Right common carotid artery plus branches (tissue), 1 donor: ENCODE results near the gene TTC30B.

DNA sequence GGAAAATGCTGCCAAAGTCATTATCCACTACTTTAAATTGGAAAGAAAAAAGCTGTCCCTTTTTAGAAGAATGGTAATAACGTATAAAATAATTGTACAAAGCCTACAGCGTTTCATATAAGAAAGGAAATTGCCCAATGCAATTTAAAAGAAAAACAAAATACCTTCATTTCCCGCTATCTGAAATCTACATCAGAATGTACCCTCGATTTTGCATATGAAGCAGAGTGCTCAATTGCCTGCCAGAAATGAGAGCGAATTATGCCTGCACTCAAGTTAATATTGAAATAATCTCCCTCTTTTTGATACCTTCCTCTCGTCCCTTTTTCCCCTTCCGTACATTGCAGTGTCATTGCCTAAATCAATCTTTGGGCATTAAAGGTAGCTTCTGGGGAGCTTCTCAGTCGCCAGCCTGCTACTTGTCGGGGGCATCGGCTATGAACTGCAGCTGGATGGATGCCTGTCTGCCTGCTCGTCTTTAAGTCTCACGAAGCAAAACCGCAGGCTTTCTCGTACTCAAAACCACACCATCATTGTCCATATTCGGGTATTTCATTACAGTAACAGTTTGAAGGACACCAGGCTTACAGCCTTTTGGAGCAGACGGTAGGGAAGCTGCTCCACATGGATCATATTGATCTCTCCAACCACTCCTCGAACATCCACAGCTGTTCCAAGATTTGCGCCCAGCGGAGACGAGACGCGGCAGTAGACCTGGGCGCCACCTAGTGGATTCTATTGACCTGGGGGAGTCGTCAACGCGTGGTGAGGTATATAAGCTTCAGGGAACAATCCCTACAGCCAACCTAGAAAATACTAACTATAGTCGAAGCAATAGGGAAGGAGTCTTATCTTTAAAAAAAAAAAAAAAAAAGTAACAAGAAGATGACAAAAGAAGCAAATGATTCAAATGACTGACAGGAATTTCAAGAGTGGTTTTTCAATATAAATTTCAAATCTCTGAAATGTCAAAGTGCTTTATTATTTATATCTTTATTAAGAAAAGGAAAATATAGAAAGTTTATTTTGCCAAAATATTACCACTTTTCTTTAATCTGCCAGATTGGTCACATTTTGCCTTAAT, 63.9 kb upstream of the HNRNPA3 start:
- PRO-cap, result no peak

DNA sequence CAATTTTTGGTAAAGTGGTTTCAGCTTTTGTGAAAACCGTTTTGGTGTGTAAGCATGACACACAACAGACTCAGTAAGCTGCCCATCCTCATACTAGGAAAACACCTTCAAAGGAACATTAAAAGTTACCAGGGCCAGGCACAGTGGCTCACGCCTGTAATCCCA, 9.7 kb downstream of the HNRNPA3 start:
- PRO-cap, result no peak

GRCh38 chr2:177229302-177230222, 17.0 kb downstream of the HNRNPA3 start:
- PRO-cap, result unidirectional peak, minus-strand start at chr2:177229693

DNA sequence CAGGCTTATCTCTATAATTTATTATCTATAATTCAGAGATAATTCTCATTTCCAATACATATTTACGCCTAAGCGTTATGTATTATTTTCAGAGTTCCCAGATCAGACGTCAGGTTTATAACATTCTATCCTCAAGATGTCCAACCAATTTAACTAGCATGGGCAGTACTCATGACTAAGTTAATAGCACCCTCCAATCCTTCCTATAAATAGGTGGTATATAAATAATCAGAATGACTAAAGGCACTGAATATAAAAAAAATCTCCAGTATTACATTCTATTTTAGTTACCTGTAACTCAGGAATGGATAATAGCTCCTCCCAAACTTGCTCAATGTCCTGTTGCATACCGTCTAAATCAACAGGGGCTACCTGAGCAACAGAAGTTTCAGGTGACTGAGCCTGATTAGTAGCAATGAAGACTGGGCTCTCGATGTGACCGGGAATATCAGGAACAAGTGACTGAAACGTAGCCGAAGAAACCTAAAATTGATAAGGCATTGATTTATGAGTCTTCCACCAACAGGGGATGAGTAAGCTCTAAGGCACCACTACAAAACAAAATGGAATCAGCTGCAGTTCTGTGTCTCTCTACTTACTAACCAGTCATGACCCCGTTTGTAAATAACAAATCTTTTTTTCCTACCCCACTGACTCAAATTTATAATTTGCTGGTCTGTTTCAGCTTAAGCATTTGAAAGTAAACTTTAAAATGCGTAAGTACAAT, 19.7 kb downstream of the HNRNPA3 start:
- PRO-cap, result no peak

- PRO-cap, result no peak
Observed at GRCh38 chr2:177233805-177234720, 21.5 kb downstream of the HNRNPA3 start.

- PRO-cap, result no peak
Observed at GRCh38 chr2:177261833-177262987, 2.3 kb downstream of the NFE2L2 start.

DNA sequence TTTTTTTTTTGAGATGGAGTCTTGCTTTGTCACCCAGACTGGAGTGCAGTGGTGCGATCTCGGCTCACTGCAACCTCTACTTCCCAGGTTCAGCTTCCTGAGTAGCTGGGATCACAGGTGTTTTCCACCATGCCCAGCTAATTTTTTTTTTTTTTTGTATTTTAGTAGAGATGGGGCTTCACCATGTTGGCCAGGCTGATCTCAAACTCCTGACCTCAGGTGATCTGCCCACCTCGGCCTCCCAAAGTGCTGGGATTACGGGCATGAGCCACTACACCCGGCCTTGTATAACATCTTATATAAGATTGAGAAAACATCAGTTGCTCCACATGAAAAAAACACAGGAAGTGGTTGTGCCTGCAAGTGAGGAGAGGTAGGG, 45.3 kb upstream of the NFE2L2 start:
- PRO-cap, result no peak

DNA sequence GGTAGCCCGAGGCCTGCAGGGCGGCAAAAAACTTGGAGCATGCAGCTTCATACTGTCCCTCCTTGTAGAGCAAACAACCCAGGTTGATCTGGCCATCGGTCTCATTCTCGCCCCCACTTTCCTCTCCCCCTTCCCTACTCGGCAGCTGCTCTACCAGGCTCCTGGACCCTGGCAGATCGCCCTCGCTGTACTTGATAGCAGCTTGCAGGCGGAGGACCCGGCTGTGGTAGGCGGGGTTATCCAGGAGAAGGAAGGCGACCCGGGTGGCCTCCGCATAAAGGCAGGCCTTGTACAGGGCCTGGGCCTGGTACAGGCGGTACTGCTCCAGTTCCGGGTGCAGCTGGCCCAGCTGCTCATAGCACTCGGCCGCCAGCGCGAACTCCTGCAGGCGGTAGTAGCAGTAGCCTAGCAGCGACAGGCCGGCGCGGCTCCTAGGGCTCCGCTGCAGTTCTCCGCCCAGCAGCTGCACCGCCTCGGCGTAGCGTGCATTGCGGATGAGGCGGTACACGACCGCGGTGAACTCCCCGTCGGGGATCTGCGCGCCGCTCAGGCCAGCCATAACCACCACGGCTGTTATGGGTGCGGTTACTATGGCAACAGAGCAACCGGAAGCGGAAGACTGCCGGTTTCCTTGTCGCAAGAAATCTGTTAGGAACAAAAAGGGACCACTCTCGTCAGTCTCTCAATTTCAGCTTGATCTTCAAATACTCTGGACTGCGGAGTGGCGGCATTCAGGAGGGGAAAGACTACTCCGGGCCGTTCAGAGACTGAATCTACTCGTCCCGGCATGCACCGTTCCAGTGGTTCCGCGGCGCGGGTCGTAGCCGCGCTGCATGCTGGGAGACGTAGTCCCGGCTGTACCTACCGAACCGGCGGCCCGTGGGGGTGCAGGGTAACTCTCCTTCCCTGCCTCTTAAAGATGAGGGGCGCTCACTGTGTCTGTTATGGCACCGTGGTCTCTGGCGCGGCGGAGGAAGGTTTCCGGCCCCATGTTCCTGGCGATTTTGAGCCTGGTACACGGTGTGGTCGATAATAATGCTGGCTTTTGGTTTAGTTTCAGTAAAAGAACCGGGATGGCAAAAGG, at the start of gene TTC30B:
TSS of gene TTC30B (minus strand) at position 592 of the 1,084 bp plus-strand sequence.
- PRO-cap, result bidirectional peak, plus-strand start at position 864 of the sequence, minus-strand start at position 572 of the sequence

- PRO-cap, result no peak
Observed at GRCh38 chr2:177784462-177784819, 165.9 kb upstream of the TTC30A start.

- PRO-cap, result bidirectional peak, plus-strand start at chr2:178194512, minus-strand start at chr2:178194391
Observed at GRCh38 chr2:178193446-178194466, 556 bp upstream of the OSBPL6 start.

DNA sequence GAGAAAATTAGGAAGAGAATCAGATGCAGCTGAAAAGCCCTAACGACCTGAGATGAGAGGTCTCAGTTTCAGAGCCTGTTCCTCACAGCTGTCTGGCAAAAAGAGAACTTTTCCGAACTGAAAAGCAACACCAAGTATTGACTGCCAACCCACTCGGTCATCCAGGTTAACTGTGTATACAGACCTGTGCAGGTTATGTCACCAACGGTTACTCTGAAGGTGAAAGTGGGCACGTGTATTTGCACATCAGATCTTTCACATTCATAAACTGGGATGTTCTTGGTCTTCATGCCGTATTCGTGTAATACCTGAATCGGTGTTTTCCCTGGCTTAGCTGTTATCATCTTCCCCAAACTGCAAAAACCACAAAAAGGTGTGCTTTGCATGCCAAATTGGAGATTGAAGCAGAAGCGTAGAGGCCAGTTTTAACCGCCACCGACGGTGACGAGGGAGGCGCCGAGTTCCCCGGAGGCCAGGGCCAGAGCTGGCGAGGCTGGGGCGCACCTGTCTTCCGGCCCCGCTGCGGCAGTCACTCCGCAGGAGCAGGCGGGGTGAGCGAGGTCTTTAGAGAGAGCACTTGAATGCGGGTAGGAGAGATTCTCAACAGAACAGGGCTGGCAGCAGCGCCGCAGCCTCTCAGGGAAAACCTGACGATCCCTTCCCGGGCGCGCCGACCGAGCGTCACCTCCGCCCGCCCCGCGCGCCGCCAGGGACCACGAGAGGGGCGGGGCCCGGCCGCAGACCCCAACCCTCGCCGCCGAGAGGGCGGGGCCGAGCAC, 728 bp downstream of the PRKRA start:
- PRO-cap, result unidirectional peak, plus-strand start at position 606 of the sequence; bidirectional peak, plus-strand start outside the sequence, minus-strand start at position 683 of the sequence

DNA sequence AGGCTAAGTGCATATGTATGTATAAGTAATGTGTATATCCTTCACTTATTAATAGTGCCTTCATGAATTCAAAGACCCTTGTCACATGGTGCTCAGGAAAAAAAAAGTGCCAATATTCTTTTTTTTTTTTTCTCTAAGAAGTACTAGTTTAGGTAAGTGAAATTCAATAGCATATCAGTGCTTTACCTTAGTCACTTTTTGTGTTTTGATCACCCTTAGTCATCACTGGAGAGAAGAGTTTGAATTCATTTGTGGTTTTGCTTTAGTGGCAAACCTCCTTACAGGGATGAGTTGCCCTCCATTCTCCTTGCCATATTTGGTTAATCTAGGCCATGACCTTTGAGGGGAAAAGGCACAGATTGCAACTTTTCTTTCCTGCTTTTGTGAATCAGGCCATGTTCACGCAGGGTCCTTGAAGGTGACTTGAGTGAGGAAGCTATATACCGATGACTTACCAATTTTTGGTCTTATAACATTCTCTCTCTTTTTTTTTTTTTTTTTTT, 34.4 kb downstream of the PLEKHA3 start:
- PRO-cap, result no peak

DNA sequence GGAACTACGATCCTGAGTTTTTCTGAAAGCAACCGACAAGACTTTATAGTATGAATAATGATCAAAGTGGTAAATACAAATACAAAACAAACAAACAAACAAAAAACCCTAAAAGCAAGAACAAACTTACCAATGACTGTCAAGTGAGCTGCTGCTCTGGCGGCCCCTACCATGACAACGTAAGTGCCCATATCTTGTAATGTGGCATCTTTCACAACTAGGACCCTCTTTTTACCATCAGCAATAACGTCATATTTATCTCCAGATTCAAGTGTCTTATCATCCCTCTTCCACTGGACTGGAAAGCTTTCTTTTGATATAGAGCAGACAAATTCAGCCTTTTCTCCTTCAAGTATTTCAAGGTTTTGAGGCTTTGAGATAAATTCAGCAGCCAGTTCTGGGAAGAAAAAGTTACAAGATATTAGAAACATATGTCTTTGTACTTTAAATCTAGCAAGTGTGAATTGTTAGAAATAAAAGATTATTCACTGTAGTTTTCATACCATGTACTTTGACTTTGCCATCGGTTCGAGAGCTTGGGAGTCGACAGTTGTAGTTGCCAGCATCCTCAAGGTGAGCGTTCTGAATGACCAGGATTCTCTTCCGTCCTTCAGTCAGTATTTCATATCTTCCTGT, 140.8 kb downstream of the PLEKHA3 start:
- PRO-cap, result no peak

- PRO-cap, result no peak
Observed at GRCh38 chr2:178688000-178688439, 119.2 kb downstream of the TTN start.

DNA sequence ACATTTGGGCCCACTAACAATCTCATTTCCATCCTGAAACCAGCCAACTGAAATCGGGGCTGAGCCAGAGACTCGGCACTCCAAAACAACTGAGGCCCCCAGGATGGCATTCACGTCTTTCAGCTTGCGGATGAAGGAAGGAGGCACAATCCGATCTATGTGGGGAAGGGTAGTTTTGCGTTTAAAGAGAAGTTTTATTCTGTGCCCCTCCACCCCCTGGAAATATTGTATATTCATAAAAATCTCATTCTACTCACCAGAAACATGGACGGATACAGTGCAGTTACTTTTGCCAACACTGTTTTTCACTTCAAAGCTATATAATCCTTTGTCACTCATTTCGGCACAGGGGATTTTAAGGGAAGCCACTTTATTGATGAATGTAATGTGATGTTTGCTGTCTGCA, 87.9 kb downstream of the TTN start:
- PRO-cap, result no peak

DNA sequence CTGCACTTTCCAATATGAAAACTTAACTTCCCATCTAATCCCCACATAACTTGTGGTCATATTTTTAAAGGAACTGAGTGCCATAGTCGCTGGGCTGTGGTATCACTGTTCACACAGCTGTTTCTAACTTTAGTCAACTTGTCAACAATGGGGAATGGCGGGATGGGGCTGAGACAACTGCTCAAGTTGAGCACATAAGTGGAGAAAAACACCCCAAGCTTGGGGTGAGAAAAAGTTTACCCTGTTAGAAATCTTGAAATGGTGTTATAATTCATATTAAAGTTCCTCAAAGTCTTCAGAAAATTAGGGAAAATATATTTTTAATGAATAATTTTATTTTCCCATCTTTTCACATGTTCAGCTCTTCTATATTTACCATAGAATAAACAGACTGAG, 52.1 kb upstream of the TTN start:
- PRO-cap, result no peak

- PRO-cap, result no peak
Observed at GRCh38 chr2:179058590-179059045, 8.7 kb upstream of the CCDC141 start.

DNA sequence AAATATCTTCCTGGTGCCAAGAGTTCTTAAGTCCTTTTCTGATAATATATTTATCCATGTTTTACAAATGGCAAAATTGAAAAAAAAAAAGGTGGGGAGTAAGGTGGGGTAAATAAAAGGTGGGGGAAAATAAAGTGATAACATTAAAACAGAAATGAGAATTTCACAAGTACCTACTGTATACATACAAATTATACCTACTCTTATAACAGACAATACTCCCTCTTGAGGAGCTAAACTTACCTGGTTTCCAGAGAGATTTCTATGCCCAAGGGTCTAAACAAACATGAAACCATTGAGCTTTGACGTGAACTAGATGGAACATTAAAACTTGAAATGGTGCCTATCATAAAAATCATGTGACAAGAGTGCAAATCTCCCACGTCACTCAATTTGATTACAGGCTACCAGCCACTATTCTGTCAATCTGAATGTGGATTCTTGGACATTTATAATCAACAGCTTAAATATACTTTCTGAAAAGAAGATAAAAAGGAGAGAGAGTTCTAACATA, 297.0 kb upstream of the SESTD1 start:
- PRO-cap, result no peak

- PRO-cap, result no peak
Observed at GRCh38 chr2:179745432-179746300, 115.7 kb downstream of the ZNF385B start.

- PRO-cap, result no peak
Observed at GRCh38 chr2:179861726-179862332, 417 bp upstream of the ZNF385B start.